ENCODE results near the genes DENND6A and SLMAP.

DNA sequence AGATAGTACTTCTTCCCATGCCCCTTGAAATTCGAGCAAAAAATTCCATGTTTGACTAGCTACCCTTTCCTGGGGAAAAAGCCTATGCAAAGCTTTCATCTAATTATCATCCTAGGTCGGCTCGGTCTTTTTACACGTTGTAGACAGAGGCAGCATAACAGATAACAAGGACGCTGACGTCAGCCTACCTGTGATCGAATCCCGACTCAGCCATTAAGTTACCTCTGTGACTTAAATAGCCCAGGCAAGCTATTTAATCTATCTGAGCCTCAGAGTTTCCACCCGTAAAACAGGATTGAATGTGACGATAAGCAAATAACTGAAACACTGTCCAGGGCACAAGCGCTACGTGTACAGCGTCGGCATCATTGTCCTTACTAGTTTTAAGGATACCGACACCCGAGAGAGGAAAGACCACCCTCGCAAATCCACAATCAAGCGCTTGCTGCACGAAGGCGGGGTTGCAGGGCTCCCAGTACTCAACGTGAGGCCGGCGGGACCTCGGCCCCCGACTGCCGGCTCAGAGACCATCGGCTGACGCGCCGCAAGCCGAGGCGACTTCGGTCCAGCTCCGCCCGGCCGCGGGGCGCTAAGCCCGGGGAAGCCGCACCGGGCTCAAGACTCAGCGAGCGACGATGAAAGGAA, 468 bp downstream of the SELENOK start:
- RRBS, result 2% methylated on average over 14 of the region's 44 CpGs

DNA sequence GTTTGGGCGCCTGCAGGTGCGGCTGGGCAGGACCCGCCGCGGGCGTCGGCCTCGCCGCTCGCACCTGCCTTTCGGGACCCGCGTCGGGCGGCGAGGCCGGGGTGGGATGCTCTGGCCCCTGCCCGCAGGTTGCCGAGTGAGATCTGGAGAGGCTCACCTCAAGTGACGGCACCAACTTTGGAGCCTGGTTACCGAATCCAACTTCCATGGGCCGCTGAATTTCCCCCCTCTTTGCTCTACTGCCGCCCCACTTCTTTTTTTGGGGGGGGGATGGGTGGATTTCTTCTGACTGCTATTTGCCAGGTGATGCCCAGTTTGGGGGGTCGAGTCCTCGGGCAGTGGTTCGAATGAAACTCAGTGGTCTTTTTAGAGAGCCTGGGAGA, 539 bp downstream of the CACNA2D3 start:
- RRBS, result no CpG with 5 or more reads among the region's 26 CpGs

GRCh38 chr3:54625941-54626569, 301.8 kb downstream of the LRTM1 start:
- RRBS, result no CpG with 5 or more reads among the region's 32 CpGs

- RRBS, result no CpG with 5 or more reads among the region's 7 CpGs
These were observed 41.6 kb downstream of the WNT5A start for GRCh38 chr3:55445482-55445925.

- RRBS, result no CpG with 5 or more reads among the region's 4 CpGs
These were observed 3.1 kb upstream of the WNT5A start for GRCh38 chr3:55490120-55490690.

DNA sequence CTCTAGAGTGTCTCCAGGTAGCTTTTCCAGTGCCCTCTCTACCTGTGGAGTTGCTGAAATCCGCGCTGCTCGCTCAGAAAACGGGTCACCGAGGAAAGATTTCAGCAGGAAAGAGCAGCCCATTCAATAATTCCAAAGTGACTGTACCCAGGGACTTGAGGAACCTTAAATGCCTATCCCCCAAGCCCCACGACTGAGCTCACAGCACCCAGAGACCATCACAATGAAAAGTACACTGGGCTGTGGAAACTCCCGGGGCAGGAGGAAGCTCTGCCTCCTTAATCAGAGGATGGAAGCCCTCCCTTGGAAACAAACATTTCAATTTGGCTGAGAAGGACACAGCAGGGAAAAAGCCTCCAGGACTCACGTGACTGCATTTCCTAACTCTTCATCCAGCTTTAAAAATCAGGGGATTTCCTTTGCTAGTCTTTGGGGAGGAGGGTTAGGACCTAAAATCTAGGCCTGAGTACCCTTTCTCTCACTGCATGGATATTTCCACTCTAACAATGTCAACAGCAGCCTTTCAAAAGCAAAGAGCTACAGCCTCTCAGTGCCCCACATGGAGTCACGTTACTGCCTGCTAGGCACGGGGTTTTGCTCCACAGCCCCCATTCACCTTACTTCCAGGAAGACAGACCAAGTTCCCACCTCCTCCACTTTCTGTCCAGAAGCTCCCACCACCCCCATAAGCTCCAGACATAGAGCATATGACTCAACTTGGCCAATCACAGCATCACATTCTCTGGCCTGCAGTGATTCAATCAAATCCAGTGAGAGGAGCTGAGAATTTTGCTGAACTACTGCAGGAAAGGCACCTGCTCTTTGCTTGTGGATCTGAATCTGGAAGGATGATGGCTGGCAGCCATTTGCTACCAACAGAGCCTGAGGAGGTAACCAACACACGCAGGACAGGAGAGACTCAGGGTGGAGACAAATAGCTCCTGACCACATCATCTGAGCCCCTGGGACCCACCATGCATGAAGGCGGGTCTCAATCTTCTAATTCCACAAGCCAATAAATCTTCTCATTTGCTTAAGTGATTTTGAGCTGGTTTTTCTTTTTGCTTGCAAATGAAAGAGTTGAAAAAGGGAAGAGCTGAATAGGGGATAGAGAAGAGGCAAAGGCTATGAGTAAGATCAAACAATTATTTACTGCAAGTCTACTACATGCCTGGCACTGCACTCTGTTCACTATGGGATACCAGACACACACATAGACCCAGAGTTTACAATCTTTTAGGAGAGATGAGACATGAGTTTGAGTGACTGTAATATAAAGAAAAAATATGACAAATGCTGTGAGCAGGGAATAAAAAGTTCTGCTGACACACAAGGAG, 69.1 kb upstream of the WNT5A start:
- RRBS, result no CpG with 5 or more reads among the region's 12 CpGs

DNA sequence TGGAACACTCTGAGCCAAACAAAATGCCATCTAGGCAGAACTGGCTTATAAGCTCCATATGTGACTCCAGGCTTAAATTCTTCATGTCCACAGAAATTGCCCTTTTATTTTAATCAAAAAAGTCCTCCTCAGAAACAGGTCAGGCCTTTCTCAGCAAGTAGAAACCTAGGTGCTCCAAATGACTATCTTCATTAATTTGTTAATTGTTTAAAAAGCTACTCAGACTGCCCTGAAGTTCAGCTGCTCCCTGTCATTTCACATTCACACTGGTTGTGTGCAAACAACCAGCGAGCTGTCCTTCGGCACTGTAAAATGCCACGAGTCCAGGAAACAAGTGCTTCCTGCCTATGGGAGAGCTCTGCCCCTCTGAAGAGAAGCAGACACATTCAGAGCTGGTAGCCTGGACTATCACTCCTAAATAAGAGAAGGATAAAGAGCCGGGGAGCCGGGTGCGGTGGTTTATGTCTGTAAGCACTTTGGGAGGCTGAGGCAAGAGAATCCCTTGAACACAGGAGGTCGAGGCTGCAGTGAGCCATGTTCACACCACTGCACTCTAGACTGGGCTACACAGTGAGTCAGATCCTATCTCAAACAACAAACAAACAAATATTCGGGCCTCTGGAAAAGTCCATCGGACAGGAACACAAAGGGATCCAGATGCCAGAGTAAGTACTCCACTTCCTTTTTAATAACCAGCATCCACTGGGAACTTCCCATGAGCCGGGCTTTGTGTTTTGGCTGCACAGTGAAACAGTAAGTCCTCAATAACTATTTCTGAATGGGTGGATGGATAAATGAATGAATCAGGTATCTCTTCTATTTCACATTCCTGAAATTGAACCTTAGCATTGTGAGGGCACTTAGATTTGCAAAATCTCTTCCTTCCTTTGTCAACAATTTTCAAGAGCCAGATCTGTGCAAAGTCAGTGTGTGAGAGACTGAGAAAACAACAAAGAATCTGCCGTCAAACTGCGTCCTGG, 114.4 kb upstream of the WNT5A start:
- RRBS, result no CpG with 5 or more reads among the region's 12 CpGs

DNA sequence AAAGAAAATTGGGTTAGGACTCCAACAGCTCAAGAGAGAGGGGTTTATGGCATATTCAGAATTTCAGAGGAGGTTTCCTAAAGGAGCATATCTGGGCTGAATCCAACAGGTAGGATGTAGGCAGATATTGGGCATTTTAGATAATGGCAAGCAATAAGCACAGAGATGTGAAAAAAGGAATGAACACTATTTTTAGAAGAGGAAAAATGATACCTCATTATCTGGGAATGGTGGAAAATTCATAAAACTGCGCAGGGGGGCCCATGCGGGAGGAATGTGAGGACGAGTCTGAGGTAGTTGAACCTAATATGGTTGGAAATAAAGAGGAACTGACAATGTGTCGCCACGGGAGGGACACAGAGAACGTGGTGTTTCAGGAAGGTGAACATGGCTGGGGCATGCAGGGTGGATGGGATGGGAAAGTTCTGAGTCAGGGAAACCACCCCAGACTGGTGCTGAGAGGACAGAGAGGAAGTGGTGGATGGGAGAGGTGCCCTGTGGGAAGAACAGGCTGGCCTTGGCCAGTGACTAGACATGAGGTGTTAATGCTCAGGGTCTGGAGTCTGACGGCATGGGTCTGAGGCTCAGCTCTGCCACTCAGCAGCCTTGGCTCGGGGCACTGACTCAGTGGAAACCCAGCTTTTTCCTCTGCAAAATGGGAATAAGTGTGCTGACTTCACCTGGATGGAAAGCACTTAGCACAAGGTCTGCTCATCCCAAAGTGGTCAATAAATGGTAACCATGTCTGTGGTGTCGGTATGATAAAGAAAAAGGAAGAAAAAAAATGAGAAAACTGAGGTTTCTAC, 137.1 kb upstream of the WNT5A start:
- RRBS, result no CpG with 5 or more reads among the region's 9 CpGs

- RRBS, result no CpG with 5 or more reads among the region's 1 CpG
These were observed 60.3 kb downstream of the TASOR start for GRCh38 chr3:56622629-56623271.

- RRBS, result under 1% methylated on average over 2 of the region's 16 CpGs
These were observed 325 bp downstream of the ARHGEF3 start for GRCh38 chr3:56801446-56801801.

DNA sequence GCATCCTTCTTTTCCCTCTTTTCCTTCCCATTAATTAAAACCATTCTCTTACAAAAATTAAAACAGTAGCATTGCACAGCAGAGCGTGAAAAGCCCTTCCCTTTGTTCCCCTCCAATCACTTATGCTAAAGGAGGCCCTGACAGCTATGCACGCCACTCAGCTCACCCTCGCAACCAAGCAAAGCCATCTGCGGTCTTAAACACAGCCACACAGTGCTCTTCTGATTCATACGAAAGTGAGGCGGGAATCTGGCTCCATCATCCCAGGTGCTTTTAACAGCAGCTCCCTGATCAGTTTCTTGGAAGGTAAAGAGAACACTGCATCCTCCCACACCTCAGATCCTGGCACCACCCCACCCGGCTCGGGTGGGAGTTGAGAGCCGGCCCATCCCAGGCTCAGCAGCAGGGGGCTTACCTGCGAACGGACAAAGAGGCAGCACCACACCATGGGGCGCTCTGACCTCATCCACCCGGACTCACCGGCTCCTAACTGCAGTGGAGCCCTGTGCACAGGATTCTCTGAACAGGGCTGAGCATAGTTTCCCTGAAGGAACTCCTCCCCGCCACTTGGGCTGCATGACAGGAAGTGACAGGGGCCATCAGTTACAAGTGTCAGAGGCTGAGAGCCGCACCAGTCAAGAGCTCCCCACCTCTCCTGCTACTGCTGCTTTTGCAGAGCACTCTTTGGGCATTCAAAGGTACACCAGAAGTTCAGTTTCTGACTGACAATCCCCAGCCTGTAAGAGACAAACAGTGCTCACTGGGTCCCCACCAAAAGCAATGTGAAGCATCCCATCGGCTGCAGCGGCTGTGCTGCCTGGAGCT, 114.4 kb upstream of the ARHGEF3 start:
- RRBS, result 79% methylated on average over 2 of the region's 18 CpGs

GRCh38 chr3:56956317-56956801, 104.1 kb upstream of the SPATA12 start:
- RRBS, result no CpG with 5 or more reads among the region's 3 CpGs

GRCh38 chr3:57079629-57079975, 19.1 kb downstream of the SPATA12 start:
- RRBS, result no CpG with 5 or more reads among the region's 20 CpGs

DNA sequence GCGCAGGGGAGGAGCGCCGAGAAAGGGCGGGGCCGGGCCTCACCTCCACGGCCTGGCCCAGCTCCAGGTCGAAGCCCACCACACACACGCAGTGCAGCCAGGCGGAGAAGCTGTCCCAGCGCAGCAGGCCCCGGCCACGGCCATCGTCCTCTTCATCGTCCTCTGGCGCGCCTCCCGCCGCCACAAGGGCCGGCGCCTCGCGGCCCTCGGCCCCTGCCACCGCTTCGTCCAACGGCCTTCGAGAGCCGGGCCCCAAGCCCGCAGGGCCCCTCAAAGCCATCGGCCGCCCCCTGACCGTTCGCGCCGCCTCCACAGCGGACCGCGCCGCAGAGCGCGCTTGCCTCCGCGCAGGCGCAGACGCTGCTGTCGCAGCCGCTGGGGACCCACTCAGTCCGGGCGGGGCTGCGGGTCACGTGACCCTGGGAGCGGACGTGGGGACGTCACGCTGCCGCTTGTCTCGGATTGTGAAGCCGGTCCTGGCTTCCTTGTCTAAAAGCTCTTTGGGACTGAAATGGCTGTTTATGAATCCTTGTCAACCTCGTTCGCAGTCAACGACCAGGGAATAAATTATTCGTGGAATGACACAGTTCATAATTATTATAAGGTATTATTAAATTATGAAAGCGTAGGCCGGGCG, at the start of gene DENND6A:
DENND6A (minus strand) TSS at position 339 of the 637 bp plus-strand sequence.
- RRBS, result 4% methylated on average over 36 of the region's 65 CpGs

DNA sequence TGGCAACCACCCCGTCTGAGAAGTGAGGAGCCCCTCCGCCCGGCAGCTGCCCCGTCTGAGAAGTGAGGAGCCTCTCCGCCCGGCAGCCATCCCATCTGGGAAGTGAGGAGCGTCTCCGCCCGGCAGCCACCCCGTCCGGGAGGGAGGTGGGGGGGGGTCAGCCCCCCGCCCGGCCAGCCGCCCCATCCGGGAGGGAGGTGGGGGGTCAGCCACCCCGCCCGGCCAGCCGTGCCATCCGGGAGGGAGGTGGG, 8.8 kb upstream of the SLMAP start:
- RRBS, result no CpG with 5 or more reads among the region's 19 CpGs

- RRBS, result no CpG with 5 or more reads among the region's 11 CpGs
These were observed 605 bp upstream of the SLMAP start for GRCh38 chr3:57755426-57755981.

DNA sequence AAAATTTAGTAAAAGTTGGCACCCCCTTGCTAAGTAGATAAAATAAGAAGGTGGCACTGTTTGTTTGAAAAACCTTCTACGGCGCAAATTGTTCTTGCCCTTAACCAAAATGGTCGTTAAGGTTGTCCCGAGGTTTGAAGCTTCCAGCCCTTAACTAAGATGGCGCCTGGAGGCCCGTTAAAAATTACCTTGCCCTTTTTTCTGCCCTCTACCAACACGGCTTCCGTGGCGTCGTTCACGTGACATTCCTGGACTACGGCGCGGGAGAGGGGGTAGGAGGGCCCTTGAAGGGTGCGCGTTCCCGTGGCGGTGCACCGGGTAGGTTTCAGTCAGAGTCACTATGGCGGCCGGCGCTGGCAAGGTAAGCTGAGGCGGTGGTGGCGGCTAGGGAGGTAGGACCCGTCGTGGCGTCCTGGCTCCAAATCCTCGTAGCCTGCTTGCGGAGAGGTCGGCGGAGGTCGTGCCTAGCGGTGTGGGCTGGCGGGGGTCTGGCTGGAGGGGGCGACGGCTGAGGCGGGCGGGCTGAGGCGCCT, at the start of gene SLMAP:
SLMAP (plus strand) TSS at position 328 of the 533 bp plus-strand sequence.
- RRBS, result no CpG with 5 or more reads among the region's 39 CpGs

- RRBS, result no CpG with 5 or more reads among the region's 10 CpGs
These were observed 41.1 kb downstream of the SLMAP start for GRCh38 chr3:57797188-57797697.

GRCh38 chr3:57890814-57891458, 117.3 kb upstream of the FLNB start:
- RRBS, result no CpG with 5 or more reads among the region's 2 CpGs

GRCh38 chr3:58115032-58115751, 95.6 kb downstream of the DNASE1L3 start:
- RRBS, result no CpG with 5 or more reads among the region's 12 CpGs